SK-N-SH (cell line): ENCODE results near the gene ANKH.

DNA sequence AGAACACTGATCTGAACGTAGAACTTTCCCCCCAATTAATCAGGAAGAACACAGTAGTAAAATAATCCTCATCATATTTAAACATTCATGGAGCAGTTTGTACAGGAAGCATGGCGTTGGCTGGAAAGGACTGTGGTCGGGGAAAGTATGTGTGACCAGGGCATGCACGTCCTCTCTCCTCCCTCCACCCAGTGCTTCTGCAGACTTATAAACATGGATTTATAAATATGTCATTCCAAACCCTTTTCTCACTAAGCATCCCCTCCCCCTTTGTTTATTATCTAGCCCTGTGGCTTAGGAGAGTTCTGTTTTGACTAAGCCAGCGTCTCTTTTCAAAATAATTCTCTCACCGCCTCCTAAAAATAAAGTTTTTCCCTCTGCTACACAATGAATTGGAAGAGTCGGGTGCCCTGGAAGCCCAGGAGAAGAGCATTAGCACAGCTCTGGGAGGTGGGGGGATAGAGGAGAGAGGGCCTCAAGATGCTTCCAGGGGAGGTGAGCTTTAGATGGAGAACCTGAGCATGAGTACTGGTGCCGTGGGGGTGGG, 70.4 kb upstream of the DAP start:
- RRBS, result no CpG with 5 or more reads among the region's 8 CpGs
CAGE:
- cytosol, long polyA plus RNA, result no peak
- long polyA plus RNA, result no peak
- nucleus, long polyA plus RNA, result no peak

DNA sequence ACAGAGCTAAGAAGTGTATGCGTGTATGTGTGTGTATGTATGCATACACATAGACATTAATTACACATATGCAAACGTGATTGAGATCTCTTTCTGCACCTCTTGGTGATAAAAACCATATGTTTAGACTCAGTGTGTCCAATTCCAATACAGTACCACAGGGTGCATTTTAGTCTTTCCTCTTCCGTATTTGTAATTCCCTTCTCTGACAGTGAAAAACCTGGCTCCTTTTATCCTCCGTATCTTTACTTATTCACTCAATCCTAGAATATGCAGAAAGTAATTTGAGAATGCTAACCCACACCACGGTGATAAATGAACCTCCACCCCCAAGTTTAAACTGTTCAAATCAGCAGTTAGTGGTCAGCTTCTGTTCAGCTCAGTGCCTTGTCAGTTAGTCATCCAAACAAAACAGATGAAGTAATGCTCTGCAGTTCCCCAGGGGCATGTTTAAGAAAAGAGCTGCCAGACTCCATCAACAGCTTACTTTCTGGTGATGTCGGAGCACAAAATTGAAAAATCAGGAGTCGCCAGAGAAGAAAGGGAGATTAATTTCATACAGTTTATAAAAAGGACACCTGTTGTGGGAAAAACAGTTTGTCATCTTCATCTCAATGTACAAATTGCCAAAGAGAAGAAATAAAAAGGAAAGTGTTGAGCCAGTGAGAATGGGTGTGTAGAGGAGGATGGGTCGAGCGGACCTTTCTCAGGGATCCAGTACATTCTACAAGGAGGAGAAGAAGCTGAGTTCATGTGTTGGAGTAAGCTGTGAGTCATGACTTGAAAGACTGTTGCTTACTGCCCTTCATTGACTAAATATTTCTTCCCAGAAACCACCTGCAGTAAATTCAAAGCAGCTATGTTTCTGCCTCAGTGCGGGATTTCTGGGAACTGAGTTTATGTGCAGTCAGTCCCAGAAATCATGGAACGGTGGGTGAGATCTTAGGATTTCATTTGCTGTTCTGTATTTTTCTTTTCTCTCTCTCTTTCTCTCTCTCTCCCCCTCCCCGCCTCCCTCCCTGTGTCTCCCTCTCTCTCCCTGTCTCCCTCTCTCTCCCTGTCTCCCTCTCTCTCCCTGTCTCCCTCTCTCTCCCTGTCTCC, 13.6 kb downstream of the TRIO start:
- RRBS, result no CpG with 5 or more reads among the region's 12 CpGs
CAGE:
- cytosol, long polyA plus RNA, result no peak
- long polyA plus RNA, result no peak
- nucleus, long polyA plus RNA, result no peak

DNA sequence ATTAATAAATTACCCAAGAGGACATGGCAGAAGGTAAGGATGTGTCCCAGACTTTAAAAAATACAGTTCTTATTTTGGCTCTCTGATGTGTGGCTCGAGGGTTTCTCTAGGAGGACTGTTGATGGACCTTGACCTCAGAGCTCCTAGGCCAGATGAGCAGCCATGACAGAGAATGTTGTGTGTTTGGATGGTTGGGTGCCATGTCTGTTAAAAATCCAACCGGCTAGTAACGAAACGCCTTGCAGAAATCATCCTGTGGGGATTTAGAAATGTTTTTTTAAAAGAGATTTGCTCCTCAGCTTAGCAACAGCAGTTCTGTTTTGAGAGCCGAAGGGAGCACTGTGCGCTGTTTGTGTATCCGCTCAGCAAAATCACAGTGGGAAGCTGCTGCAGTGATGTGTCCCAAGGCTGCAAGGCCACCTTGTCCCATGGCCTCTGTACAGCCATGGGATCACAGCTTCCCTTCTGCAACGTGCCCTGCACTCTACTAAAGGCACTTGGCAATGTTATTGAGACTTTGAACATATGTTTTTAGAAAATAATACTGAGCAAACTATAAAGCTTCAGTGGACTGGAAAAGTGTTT, 40.9 kb downstream of the TRIO start:
- RRBS, result no CpG with 5 or more reads among the region's 8 CpGs
CAGE:
- cytosol, long polyA plus RNA, result no peak
- long polyA plus RNA, result no peak
- nucleus, long polyA plus RNA, result no peak

- RRBS, result no CpG with 5 or more reads among the region's 7 CpGs
CAGE:
- cytosol, long polyA plus RNA, result no peak
- long polyA plus RNA, result no peak
- nucleus, long polyA plus RNA, result no peak
These were observed 59.4 kb downstream of the TRIO start for GRCh38 chr5:14202474-14202929.

DNA sequence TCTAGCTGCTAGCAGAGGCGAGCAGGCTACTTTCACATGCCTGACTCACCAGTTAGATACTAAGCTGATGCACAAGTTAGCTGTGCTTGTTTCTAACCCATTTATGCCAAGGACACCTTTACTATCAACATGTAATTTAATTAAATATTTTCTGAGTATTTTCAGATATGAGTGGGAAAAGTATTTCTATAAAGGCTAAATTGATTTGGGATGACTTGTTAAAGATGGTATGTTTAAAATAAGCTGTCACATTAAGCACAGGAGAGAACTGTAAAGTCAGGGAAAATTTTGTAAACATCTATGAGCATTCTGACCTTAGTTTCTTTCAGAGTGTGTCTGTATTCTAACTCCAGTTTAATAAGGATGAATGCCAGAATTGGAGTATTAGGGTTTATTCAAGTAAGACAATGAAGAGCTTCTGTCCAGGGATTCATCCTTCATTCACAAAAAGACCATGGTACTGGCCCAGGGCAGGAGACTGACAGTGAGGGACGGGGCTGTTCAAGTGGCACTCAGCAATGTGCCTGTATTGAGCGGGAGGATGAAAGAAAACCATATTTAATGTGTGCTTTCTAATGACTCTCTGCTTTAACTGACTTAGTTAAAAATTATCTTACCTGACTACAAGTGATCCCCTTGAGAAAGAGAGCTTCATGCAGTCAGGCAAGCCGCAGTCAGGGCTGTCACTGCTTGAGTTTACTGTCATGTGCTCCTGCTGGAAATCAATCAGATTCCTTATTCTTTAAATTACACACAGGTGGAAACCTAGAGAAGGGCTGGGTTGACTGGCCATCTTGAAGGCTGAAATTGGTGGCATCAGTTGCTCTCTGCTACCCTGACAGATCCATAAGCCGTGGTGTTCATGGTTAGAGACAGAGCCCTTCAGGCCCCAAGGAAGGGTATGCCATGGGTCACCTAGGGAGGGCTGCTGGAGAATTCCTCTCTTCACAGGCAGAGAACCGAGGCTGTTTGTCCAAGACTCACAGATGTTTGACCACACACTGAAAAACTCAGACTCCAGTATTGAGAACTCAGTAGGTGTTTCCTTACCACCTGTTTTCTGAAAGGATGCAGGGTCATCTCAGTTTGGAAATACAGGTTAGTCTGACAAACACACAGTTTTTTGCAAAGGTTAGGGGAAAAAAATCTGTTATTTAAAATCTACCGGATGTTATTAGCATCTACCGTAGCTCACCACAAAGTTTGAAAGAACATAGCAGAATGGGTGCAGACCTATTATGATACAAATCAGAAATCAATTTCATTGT, 70.7 kb downstream of the TRIO start:
- RRBS, result no CpG with 5 or more reads among the region's 8 CpGs
CAGE:
- cytosol, long polyA plus RNA, result no peak
- long polyA plus RNA, result no peak
- nucleus, long polyA plus RNA, result no peak

DNA sequence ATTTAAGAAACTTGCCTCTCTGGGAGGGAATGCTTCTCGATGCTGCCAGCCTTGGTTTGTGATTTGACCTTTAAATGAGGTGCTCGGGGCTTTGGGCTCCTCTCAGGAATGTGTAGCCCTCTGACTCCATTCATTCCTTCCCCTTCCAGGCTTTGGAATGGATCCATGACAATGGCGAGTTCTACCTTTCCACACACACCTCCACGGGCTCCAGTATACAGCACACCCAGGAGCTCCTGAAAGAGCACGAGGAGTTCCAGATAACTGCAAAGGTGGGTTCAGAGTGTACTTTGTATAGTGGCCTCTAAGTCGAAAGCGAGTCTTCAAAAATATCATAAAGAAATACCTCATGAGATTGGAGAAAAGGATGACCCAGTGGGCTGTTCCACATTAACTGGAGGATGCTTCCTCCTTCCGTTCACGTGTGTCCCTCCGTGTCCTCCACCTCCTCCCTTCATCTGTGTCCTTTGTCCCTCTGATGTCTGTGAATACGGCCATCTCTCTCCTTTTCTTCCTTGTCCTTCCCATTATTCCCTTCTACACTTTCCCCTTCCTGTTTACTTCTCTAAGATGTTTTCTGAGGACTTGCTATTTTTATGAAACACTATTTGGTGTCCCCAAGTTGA, 200.5 kb upstream of the OTULINL start:
- RRBS, result no CpG with 5 or more reads among the region's 11 CpGs
CAGE:
- cytosol, long polyA plus RNA, result no peak
- long polyA plus RNA, result no peak
- nucleus, long polyA plus RNA, result no peak

DNA sequence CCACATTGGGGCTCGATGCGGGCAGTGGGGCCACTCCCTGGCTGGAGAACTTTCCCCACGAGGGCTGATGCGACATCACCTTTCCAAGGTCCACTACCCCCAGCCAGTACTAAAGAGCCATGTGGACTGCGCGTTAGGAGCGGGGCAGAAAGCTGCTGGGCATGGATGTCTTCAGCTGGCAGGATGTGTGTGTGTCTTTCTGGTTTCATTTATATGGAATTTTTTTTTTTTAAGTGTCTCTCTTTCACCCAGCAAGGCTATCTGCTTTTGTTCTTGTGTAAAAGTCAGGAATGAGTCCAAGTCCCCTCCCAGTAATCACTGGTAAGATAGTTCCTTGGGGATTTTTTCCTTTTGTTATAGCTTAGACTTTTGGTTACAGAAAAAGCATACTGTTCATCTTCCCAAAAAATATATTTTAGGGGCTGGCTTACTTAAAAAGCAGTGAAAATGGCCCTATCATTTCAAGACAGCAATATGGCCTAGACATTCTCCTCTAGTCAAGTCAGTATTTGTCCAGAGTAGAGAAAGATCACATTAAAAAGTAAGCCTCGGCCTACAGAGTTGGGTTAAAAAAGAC, 133.0 kb upstream of the OTULINL start:
- RRBS, result no CpG with 5 or more reads among the region's 8 CpGs
CAGE:
- cytosol, long polyA plus RNA, result no peak
- long polyA plus RNA, result no peak
- nucleus, long polyA plus RNA, result no peak

GRCh38 chr5:14700604-14701350, 36.3 kb downstream of the OTULIN start:
- RRBS, result no CpG with 5 or more reads among the region's 10 CpGs
CAGE:
- cytosol, long polyA plus RNA, result no peak
- long polyA plus RNA, result no peak
- nucleus, long polyA plus RNA, result no peak

DNA sequence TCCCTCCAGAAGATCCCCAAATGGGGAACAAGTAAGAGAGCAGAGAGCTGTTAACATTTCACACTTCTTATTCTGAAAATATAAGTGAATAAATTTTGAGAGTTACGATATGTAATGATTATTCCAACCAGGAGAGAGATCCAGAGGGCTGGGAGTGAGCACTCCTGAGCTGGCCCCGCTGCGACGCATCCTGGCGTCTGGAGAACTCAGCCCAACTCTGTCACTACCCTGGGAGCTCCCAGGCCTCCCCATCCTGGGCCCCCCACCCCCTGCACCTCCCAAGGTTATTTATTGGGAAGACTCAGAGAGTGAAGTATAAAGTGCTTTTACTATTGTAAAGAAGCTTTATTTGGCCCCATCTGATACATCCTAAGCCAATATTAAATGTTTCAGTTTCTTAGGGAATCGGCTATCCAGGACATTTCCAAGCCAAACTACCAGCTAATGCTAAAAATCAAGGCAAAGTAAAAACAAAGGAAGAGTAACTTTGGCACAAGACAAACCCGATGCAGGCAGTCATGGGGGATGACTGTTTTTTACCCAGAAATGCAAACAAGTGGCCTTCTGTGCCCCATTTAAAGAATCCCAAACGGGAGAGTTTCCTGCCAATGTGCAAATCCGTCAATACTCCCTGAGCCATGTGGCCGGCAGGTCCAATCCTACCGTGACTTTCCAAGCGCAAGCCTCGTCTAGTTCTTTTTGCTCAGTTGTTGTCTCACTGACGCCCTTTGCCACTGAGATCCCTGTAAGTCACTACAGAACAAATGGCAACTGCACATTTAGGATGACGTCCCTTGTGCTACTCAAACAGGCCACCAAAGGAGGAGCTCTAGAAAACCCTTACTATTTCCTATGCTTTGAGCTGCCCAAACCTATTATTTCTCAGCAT, 43.1 kb downstream of the OTULIN start:
- RRBS, result no CpG with 5 or more reads among the region's 15 CpGs
CAGE:
- cytosol, long polyA plus RNA, result no peak
- long polyA plus RNA, result no peak
- nucleus, long polyA plus RNA, result no peak

DNA sequence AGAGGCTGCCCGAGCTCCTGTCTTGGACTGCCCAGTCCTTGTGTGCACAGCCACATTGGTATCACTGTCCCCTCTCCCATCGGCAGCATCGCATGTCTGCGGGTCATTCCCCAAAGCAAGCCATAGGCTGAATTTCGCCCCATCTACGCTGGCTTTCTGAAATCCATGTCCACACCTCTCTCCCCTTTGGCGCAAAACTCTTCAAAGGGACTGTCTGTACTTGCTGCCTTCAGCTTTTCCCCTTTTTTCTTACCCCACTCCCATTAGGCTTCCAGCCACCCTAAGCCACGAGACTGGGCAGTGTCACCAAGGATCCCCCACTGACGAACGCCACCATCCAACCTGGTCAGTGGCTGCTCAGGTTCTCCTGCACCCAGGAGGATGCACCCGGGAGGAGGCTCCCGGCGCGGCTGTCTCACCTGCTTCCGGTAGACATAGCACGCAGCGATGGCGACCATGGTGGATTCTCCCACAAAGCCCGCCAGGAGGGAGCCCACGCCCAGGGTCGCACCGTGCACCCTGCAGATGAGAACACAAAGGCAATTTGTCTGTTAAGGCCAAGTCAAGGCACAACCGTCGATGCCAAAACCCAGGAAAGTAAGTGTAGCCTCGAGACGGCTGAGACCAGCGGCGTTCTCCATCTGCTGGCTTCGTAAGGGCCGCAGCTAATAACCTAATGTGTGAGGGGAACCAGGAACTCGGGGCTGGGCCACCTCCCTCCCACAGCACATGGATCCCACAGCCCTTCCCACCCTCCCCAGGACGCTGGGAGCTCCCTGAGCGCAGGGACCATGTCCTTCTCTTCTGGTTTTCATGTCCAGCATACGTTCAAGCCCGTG, 48.2 kb downstream of the OTULIN start:
- RRBS, result no CpG with 5 or more reads among the region's 35 CpGs
CAGE:
- cytosol, long polyA plus RNA, result no peak
- long polyA plus RNA, result no peak
- nucleus, long polyA plus RNA, result no peak

- RRBS, result no CpG with 5 or more reads among the region's 7 CpGs
CAGE:
- cytosol, long polyA plus RNA, result no peak
- long polyA plus RNA, result no peak
- nucleus, long polyA plus RNA, result no peak
These were observed 57.6 kb downstream of the OTULIN start for GRCh38 chr5:14722000-14722589.

DNA sequence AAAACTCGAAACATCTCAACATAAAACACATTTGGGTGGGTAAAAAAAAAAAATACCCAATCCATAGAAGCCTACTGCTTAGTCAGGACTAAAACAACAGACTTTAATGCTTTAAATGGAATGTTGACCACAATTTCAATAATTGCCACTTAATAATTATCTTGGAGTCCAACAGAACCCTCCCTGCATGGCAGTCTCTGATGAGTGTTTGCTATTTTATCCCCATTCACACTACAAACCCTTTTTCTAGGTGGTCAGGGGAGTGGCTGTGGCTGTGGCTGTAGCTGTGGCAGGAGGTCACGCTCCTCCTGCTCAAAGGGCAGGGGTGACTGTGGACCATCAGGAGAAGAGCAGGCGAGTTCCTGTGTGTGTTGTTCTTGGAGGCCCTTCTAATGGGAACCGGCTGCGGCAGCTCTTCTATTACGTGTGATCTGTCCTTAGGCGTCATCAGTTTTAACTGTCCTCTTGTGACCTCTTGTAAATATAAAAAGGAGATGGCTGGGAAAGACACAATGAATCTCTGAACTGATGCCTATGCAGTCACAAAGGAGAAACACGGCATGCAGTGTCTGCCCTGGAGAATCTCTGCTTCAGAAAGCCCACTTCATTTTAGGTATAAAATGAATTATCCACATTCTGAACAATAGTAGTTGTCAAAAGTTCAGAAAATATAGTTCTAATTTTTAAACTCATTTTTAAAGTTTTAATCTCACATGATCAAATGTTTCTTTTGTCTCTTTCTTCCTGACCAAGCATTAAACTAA, 65.1 kb downstream of the ANKH start:
- RRBS, result no CpG with 5 or more reads among the region's 8 CpGs
CAGE:
- cytosol, long polyA plus RNA, result no peak
- long polyA plus RNA, result no peak
- nucleus, long polyA plus RNA, result no peak

DNA sequence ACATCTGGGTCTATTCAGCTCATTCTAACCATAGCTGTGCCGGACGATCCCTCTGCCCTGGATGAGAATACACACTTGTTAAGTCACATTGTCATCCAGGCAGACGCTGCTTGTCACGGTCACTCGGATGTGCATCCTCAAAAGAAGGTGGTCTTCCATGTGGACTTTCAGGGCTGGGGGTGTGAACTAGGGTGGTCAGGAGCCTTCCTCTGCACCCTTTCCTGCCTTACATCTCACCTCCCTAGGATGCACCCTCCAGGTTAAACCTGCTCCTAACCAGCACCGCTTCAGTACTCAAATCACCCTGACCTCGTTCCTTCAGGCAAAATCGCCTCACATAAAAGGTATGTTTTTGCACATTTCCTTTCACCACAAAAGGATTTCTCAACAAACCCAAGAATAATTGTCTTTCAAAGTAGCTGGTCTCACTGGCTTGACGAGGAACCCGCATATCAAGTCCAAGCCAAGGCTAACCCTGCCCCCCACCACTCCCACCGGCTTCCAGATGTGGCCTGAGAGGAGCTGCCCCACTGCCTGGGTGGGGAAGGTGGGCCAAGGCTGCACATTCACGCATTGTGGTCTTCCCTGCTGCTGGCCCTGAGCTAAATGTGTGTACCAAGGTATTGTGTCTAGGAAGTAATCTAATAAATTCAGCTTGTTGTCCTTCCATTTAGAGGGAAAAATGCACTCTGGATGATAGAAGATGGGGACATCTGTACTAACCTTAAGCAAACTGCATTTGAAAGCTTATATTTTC, 21.7 kb downstream of the ANKH start:
- RRBS, result no CpG with 5 or more reads among the region's 12 CpGs
CAGE:
- cytosol, long polyA plus RNA, result no peak
- long polyA plus RNA, result no peak
- nucleus, long polyA plus RNA, result no peak

- RRBS, result under 1% methylated on average over 57 of the region's 104 CpGs
CAGE:
- cytosol, long polyA plus RNA, result no peak
- long polyA plus RNA, result no peak
- nucleus, long polyA plus RNA, result no peak
These were observed at the start of gene ANKH for GRCh38 chr5:14871368-14872097. Gene ANKH, minus strand, starts transcription at chr5:14871778.

GRCh38 chr5:15634997-15635744, 135.2 kb downstream of the FBXL7 start:
- RRBS, result no CpG with 5 or more reads among the region's 1 CpG
CAGE:
- cytosol, long polyA plus RNA, result no peak
- long polyA plus RNA, result no peak
- nucleus, long polyA plus RNA, result no peak

DNA sequence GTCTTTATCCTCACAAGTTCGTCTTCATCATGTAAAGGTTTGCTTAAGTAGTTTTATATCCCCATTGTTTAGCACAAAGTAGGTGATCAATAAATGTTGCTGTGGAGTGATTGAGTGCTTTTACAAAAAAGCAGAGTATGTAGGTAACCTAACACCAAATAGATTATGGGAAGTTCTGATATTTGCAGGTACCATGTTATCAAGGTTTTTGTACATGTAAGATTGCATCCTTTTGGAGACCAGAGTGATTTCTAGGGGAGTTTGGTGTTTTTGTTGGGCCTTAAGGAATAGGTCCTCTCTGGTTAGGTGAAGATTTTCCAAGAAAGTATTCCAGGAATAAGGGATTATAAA, 196.9 kb downstream of the FBXL7 start:
- RRBS, result no CpG with 5 or more reads among the region's 1 CpG
CAGE:
- cytosol, long polyA plus RNA, result no peak
- long polyA plus RNA, result no peak
- nucleus, long polyA plus RNA, result no peak

DNA sequence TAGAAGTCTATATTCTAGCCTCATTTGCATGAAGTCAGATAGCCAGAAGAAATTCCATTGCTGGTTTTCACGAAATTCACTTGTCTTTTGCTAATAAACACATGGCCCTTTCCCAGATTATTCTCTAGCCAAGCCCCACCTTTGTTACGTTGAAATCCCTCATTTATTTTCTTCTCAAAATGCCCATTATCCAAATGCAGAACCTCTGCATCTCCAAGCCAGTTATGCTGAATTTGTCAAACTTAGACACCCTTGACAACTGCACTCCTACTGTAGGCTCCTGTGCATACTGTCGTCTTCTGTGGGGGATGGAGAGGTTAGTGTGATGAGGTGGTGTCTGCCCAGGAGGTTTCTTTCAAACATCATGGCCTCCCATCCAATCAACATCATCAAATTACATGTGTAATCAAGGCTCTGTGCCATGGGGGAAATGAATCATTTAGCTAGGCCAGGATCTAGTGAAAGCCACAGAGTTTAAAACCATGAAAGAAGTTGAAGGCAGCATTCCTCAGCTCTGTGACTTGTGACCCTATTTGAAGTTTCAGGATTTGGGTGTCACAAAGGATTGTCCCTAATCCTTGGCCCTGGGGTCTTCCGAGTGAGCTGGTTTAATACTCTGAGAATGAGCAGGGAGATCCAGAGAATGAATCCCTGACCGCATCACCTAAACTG, 240.7 kb downstream of the MARCHF11 start:
- RRBS, result no CpG with 5 or more reads among the region's 5 CpGs
CAGE:
- cytosol, long polyA plus RNA, result no peak
- long polyA plus RNA, result no peak
- nucleus, long polyA plus RNA, result no peak

- RRBS, result no CpG with 5 or more reads among the region's 6 CpGs
CAGE:
- cytosol, long polyA plus RNA, result no peak
- long polyA plus RNA, result no peak
- nucleus, long polyA plus RNA, result no peak
These were observed 21.0 kb upstream of the ZNF622 start for GRCh38 chr5:16486439-16487197.

DNA sequence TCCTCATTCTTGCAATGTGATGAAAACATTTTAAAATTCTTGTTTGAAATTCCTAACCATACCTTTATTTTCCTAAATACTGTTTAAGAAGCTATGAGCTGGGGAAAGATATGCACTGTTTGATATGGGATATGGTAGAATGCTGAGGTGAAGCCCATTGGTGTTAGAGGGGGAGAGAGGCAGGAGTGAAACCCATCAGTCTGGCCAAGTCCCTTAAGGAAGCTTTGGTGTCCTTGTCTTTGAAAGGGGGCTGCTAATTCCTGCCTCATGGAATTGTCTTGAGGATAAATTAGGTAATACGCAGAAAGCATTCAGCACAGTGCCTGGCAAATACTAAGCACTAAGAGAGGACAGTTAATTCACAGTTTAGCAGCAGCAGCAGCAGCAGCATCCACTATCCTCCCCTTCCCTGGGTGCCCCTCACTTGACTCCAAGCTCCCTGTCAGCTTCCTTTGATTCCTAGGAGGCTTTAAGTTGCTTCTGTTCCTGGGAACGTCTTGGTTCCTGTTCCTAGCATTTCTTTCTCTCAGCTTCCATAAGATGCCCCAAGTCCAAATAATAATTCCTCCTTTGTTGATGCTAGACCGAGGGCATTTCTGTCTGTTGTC, 71.5 kb downstream of the RETREG1 start:
- RRBS, result no CpG with 5 or more reads among the region's 3 CpGs
CAGE:
- cytosol, long polyA plus RNA, result no peak
- long polyA plus RNA, result no peak
- nucleus, long polyA plus RNA, result no peak

DNA sequence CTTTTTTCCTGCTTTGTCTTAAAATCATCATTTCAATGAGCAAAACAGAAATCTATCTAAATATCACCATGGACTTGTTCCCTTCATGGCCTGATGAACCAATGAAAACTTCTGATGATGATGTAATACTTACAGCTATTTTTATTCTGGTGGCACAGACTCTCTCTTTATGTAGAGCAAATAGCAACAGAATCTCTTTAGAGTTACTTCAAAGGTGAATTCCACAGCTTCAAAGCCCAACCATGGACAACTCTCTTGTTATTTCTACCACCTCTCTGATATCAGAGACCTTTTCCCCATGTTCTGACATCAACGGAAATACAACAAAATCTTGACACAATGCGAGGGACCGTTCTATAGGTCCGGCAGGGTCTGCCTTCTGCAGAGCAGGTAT, 70.1 kb downstream of the RETREG1 start:
- RRBS, result no CpG with 5 or more reads among the region's 4 CpGs
CAGE:
- cytosol, long polyA plus RNA, result no peak
- long polyA plus RNA, result no peak
- nucleus, long polyA plus RNA, result no peak